Zone of skin (tissue), 1 donor: ENCODE measurements around a stretch of chr19.

- RRBS = 88% methylated on average over 13 of the region's 50 CpGs
These were observed 14.4 kb upstream of the PLPP2 start for GRCh38 chr19:305333-306296.

GRCh38 chr19:491154-491749 lies 5.0 kb upstream of the MADCAM1 start:
- RRBS = 62% methylated on average over 5 of the region's 31 CpGs

DNA sequence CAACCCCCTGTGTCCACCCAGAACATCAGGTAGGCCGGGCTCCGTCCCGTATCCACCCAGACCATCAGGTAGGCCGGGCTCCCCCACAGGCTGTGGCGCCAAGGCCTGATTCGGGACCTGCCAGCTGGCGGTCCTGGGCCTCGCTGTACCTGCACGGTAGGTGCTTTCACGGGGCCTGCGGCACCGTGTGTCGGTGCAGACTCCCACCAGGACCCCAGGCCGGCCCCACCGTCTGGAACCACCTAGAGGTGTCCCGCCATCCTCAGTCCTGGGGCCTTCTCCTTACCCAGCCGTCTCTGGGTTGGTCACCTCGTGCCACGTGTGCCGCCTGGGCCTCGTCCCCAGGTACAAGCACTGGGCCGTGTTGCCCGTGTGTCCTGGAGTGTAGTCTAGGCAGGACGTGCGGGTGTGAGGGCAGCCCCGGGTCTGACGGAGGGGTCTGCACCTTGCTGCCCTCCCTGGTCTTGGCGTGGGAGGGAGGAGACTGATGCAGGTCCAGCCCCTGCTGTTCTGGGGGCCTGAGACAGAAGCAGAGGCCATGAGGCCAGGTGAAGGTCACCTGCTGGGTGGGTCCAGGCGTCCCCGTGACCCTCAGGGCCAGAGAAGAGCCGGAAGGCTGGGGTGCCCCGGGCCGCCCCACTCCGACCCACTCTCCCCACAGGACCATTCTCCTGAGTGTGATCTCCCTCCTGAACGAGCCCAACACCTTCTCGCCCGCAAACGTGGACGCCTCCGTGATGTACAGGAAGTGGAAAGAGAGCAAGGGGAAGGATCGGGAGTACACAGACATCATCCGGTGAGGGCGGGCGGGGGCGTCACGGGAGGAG lies 5.0 kb downstream of the CDC34 start:
- RRBS = 97% methylated on average over 6 of the region's 46 CpGs

DNA sequence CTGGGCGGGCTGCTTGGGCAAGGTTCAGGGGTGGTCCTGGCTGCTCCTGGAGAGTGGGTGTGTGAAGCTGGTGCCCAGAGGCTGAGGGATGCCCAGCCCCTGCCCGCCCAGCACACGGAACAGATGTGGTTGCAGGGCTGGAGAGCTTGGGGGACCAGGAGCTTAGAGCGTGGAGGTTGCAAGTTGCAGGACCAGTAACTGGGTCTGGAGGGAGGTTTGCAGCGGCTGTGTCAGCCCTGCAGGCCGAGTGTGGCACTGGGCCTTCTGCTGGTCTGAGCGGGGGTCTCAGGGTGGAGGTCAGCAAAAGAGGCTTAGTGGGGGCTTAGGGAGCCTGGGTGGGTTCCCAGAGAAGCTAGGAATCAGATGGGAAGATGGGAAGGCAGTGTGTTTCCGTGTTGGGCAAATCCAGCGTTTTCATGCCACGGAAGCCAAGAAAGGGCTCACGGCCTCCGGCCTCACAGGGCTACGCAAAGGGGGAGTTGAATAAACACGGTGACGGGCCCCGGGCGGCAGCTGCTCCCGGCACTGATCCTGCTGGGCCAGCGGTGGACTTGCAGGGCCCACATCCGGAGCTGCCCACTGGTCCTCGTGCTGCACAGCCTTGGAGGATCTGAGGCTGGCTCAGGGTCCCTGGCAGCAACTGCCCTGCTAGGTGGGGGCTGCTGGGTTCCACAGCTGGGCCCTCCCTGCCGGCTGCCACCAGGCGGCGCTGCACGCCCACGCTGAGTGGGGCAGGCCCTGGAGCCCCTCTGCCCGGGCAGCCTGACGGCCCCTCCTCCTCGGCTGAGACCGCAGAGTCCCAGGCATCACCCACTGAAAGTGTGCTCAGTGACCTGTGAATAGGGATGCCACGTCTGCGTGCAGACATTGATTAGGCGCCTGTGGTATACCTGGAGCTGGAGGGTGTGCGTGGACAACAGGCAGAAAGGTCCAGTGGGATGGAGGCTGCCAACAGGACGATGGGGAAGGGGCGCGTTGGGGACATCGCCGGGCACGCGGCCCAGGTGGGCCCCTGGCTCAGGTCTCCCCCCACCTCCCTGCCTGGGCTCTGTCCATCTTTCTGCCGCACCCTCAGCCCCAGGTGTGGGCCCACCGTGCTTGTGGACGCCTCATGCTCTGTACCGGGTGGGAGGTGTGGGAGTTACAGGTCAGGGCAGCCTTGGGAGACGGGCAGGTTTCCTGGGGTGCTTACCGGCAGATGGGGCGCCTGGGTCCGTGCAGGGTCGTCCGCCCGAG lies 5.4 kb upstream of the HCN2 start:
- RRBS = 21% methylated on average over 18 of the region's 52 CpGs

DNA sequence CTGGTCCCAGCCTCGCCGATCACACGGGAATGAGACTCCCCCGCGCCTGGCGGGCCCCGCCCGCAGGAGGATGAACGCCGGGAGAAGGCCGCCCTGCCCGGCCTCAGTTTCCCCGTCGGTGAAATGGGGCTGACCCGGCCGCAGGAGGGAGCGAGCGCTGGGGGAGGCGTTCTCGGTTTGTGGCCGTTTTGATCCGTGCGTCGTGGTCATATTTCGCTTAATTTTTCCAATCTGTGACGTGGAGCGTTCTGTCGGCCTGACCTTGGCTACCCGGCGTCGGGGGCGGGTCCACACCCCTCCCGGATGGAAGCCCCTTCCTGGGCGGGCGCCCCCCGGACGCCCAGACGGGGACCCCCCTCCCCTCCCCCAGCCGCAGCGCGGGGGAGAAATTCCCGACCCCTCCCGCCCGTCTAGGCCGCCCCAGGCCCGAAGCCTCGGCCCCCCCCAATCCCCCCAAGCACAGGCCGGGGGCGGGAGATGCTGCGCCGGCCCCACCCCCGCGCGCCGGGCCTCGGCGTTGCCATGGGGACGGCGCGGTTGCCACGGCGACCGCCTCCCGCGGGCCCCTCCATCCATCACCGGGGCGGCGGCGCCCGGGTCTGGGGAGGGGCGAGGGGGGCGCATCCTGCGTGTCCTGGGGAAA lies 11.1 kb downstream of the PALM start:
- RRBS = 40% methylated on average over 22 of the region's 73 CpGs

GRCh38 chr19:748022-748586 lies 2.8 kb upstream of the MISP start:
- RRBS = no CpG with 5 or more reads among the region's 22 CpGs

DNA sequence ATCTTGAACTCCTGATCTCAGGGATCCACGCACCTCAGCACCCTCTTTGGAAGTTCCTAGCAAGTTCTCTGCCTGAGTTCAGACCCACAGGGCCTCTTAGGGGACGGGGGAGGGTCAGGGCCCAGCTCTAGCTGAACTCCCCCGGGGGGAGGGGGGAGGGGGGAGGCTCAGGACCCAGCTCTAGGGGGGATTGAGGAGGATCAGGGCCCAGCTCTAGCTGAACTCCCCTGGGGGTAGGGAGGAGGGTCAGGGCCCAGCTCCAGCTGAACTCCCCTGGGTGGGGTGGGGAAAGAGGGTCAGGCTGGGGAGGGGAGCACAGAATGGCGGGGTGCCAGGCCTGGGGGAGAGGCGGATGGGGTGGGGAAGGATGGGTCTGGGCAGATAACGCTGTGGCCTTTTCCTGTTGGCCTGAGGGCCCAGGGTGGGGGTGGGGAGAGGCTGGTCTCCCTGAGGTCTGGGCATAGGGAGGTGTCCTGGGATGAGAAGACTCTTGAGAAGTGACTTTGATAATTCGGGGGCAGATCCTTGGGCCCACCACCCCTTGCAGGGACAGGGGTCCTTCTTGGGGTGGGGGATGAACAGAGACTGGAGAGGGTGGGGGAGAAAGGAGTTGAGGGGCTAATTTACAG lies 5.5 kb upstream of the PTBP1 start:
- RRBS = no CpG with 5 or more reads among the region's 7 CpGs

DNA sequence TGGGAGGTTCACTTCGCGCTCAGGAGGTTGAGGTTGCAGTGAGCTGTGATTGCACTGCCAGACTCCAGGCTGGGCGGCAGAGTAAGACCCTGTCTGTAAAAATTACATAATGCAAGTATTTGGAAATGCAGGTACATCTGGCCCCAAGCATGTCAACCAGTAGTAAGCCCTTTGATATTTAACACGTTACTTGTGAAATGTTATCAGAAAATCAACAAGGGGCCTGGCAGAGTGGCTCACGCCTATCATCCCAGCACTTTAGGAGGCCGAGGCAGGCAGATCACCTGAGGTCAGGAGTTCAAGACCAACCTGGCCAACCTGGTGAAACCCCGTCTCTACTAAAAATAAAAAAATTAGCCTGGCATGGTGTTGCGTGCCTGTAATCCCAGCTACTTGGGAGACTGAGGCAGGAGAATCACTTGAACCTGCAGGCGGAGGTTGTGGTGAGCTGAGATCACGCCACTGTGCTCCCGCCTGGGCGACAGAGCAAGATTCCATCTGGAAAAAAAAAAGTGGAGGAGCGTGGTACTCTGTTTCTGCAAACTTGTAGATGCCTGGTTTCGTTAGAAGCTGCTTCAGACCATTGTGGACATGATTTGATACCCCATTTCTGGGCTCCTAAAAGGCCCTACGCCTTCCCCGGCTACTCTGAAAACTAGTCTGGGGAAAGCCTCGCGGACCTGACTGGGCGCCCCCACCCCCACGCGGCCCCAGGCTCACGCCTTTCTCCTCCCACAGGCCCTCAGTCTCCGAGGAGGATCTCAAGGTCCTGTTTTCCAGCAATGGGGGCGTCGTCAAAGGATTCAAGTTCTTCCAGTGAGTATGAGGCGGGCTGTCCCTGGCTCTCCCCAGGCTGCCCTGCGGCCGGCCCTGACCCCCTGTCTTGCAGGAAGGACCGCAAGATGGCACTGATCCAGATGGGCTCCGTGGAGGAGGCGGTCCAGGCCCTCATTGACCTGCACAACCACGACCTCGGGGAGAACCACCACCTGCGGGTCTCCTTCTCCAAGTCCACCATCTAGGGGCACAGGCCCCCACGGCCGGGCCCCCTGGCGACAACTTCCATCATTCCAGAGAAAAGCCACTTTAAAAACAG lies 11.6 kb downstream of the PLPPR3 start:
- RRBS = no CpG with 5 or more reads among the region's 37 CpGs

DNA sequence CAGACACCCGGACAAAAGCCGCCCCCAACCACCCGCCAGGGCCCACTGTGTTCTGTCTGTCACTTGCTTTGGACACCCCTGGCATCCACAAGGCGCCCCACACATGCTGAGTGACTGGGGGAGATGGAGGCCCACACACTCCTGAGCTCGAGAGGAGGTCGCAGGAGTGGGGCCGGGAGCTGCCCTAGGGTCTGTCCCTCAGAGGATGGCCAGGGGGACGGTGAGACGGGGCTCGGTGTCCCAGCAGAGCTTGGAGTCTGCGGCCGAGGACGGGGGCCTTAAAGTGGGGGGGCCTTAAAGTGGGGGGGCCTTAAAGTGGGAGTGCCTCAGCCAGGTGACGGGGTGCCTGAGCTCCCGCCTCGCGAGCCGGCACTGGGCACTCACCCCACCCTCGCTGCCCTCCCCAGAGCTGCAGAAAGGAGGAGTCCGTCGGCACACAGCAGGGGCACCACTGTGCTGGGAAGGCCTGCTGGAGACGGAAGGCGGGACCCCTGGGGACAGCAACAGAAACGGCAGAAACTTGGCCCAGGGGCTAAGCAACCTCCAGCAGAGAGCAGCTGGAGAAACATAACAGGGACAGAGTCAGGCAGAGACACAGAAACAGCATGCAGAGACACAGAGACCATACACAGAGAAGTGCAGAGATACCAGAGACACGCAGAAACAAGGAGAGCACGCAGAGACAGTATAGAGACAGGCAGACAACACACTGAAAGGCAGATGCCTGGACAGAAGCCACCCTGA lies 7.7 kb downstream of the CFD start:
- RRBS = no CpG with 5 or more reads among the region's 26 CpGs

GRCh38 chr19:952311-953063 lies 26.7 kb downstream of the ARID3A start:
- RRBS = 0% methylated on average over 1 of the region's 12 CpGs

DNA sequence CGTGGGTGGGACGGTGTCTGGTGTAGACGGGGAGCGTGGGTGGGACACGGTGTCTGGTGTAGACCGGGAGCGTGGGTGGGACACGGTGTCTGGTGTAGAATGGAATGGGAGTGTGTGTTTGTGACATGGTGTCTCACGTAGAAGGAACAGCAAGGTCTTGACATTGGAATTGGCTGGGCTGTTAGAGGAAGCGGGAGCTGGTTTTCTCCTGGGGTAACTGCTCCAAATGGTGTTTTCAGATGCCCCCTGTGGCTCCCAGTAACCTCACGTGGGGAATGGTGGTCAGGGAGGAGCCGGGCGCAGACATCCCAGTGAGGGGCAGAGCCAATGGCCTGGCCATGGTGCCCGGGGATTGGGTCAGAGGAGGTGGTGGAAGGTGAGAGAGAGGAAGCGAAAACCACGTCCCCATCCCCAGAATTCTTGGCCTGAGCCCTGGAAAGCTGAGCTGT lies 4.7 kb upstream of the ABCA7 start:
- RRBS = 67% methylated on average over 3 of the region's 16 CpGs

DNA sequence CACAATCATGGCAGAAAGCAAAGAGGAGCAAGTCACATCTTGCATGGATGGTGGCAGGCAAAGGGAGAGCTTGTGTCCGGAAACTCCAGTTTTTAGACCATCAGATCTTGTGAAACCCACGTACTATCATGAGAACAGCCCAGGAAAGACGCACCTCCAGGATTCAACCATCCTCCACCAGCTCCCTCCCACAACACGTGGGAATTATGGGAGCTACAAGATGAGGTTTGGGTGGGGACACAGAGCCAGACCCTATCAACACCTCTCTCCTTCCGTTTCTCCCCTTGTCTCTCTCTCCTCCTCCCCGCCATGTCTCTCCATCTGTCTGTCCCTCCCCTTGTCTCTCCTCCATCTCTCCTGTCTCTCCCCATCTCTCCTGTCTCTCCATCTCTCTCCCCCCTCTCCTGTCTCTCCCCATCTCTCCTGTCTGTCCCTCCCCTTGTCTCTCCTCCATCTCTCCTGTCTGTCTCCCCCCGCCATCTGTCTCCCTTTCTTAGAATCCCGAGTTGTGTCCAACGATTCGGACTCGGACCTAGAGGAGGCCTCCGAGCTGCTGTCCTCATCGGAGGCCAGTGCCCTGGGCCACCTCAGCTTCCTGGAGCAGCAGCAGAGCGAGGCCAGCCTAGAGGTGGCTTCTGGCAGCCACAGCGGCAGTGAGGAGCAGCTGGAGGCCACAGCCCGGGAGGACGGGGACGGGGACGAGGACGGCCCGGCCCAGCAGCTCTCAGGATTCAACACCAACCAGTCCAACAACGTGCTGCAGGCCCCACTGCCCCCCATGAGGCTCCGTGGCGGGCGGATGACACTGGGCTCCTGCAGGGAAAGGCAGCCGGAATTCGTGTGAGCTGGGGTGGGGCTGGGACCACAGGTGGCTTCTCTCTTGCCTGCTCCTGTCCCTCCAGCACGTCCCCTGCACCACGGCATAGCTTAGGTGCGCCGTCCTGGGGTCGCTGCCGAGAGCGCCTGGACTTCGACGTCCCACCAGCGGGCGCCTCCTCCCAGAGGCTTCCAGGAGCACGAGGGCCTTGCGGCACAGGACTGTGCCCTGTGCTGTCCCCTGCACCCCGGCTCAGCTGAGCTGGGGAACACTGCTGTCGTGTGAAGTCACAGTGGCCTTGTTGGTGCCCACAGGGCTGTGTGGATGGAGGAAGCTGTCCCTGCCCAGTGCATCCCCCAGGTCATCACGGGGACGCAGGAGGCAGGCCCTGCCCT lies 9.6 kb downstream of the POLR2E start:
- RRBS = no CpG with 5 or more reads among the region's 44 CpGs

DNA sequence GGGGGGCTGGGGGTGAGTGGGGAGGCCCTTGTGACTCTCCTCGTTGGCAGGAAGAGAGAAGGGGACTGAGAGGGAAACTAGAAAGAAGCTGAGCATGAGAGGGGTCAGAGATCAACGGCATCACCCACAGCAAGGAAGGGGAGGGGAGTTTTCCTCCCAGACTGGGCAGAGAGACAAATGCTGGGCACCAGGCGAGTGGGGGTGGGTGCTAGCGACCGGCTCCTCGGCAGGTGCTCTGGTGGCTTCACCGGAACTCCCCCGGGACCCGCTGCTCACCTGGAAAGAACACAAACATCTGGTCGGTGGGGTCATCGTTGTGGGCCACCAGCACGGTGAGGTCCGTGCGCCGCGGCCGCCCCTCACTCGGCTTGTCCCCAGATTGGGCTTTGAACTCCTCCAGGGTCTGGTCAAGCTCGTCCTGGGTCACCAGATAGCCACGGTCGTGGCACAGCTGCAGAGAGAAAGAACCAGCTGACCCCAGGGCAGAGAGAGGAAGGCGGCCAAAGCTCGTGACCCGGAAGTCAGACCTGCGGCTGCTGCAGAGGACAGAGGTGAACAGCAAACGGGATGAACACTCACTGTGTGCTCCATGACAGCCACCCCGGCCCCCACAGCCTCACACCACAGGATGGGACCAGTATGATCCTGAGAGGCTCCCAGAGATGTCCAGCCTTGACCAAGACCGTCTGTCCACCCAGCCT lies 1.4 kb downstream of the POLR2E start:
- RRBS = 29% methylated on average over 3 of the region's 28 CpGs

GRCh38 chr19:1103598-1103865 lies 262 bp upstream of the GPX4 start:
- RRBS = 1% methylated on average over 11 of the region's 22 CpGs

DNA sequence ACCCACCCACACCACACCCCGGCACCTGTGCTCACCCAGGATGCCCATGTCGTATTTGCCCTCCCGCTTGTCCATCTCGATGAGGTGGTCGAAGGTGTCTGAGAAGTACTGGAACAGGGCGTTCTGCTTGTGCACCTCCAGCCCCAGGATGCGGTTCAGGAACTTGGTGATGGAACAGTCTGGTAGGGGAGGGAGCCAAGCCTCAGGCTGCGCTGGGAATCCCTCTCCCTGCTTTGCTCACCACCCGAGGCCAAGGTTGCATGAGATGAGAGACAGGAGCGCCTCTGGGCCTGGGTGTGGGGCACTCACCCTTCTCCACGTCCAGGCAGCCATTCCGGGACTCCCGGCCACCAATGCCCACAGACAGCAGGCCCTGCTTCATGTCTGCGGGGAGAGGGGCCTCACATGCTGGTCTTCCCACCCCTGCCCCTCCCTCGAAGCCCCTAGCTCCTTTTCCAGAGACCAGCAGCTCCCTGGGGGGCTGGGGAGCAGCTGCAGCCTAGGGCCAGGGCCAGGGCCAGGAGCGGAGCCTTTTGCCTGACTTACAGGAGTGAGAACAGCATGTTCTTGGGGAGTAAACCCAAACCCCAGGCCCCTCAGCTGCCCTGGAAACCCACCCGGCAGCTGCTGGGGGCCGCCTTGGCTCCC lies 7.0 kb downstream of the GPX4 start:
- RRBS = 95% methylated on average over 3 of the region's 18 CpGs

DNA sequence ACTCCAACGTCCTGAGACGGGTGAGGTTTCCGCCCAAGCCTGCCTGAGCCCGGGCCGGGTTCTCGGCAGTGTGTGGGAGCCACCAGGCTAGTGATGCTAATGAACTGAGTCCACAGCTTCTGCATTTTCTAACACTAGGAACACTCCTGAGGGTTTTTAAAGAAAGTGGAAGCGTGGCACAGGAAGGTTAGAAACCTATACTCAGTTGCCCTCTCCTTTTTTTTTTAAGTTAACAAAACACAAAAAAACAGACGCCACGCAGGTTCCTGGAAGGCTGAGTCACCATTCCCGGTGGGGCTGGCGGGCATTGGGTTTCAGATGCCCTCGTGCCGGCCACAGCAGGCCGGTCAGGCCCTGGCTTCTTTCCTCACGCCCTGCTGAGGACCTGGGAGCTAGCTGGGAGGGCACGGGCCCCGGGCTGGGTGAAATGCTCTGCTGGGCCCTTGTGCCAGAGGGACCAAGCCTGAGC lies 22.3 kb downstream of the GPX4 start:
- RRBS = 61% methylated on average over 10 of the region's 17 CpGs

- RRBS = no CpG with 5 or more reads among the region's 30 CpGs
These were observed 30.2 kb downstream of the SBNO2 start for GRCh38 chr19:1143781-1144286.

DNA sequence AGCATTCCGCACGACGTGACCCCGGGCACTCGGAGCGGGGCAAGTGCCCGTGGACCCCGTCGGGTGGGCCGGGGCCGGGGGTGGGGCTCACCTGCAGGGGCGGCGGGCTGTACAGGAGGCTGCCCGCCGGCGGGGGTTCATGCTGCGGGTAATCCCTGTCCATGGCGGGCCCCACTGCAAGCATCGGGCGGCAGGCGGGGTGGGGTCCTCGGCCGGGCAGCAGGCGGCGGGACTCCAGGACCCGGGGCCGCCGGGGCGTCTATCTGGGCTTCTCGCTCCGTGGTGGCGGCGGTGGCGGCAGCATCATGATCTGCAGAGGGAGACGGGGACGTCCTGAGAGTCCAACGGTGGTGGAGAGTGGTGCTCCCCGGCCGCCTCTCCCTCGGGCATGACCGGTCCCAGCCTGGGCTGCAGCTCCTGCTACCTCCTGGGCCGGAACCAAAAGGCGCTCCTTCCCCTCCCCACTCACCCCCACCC lies 19.9 kb downstream of the SBNO2 start:
- RRBS = 63% methylated on average over 17 of the region's 43 CpGs

DNA sequence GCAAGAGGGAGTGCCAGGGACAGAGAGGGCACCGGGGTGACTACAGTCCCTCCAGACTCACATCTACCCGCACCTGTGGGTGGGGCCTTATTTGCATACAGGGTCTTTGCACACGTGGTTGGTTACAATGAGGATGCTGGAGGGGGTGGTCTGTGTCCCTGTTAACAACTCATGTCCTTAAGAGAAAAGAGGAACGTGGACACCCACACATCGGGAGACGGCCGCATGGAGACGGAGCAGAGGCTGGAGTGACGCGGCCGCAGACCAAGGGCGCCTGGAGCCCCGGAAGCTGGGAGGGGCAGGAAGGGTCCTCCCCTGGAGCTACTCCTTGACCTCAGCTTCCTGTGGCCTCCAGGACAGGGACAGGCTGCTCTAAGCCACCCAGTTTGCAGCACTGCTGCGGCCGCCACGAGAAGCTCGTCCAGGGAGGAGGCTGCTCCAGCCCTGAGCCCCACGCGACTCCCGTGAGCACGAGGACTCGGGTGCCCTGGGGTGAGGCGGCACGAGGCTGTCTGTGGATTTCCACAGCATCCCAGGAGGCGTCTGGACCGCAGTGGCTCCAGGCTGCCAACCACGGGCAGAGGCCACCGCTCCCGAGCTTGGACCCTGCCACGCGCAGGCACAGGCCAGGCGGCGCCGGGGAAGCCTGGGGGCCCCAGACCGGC lies 10.9 kb downstream of the SBNO2 start:
- RRBS = no CpG with 5 or more reads among the region's 35 CpGs

- RRBS = 75% methylated on average over 2 of the region's 6 CpGs
These were observed 6.1 kb downstream of the SBNO2 start for GRCh38 chr19:1168060-1168272.